Suprapubic skin (tissue), 4 donors: ENCODE data around the genes LENG1 and TNNT1.

DNA sequence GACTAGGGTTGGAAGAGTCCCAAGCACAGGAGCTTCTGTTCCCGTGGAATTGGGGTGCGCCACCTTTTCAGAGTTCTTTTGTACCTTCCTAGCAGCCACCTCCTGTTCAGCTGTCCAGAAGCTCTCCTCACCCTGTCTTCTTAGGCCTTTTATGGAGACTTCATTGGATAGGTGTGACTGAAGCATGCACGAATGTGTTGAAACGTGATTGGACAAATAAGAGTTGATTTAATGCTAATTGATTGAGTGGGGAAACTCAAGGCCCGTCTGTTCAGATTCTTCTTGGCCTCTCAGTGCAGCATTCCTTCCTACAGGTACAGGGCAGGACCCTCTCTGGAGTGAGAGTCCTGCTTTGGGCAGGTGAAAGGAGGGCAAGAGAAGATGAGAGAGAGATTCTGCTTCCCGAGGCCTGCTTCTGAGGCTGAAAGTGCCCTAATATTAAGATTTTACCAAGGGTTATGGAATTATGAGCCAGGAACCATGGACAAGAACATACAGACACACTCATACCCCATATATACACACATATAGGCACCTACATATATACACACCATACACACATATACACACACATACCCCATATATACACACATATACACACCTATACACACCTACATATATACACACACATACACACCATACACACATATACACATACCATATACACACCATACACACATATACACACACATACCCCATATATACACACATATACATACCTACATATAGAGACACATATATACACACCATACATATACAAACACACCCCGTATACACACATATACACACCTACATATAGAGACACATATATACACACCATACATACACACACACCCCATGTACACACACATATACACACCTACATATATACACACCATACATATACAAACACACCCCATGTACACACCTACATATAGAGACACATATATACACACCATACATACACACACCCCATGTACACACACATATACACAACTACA, 20.6 kb downstream of the ZNF331 start:
- PRO-cap = no peak
- RAMPAGE, long total RNA, 4 experiments = no peak in any of the 4 experiments

- PRO-cap = no peak
- RAMPAGE, long total RNA, 4 experiments = no peak in any of the 4 experiments
These were observed 20.7 kb upstream of the NLRP12 start for GRCh38 chr19:53844886-53845145.

GRCh38 chr19:53851581-53852326, 15.9 kb upstream of the MYADM start:
- PRO-cap = no peak
- RAMPAGE, long total RNA, 4 experiments = no peak in any of the 4 experiments

DNA sequence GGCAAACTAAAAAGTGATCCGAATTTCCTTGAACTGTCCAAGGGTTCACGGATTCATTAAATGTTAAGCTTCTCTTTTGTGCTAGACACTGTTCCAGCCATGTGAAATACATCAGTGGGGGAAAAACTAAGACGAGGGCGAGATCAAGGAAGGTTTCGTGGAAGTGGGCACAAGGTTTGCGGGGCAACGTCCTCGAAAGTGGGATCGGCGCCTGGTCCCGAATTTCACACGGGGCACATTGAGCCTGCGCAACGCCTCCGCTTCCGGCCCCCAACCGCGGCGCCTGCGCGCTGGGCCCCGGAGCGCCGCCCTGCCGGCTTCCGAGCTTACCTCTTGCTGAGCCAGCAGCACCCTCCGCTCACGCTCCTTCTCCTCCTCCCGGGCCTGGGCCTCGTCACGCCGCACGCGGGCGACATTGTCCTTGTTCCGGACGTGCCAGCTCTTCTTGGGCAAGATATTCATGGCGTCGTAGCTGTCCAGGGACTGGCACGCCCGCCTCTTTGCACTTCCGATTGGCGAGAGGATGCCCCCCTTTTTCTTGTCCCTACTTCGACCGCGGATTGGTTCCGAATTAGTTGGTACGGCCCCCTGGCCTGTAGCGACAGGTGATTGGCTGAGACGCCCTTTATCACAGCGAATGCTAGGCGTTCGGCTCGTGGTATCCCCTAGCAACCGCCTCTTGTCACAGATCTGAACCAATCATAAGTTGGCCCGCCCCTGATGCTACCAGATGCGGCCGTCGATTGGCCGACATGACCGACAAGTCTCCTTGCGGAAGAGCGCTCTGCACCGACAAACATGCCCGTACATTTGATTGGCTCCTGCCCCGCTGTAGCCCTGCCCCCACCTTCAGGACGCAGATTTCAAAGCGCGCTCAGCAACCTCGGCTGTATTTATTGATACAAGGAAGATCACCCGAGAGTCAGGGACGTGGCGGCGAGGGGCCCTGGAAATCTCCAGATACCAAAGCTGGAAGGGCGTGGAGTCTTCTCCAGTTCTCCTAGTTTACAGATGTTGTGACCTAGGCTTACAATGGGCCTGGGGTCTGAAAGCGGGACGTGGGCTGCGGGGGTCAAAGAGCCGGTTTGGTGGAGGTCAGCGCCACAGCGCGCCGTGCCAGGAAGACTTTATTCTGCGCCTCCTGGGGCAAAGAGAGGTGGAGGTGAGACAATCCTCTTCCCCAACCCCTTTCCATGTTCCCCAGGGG, at the start of gene LENG1:
TSS of gene LENG1 (minus strand) at position 488 of the 1,207 bp plus-strand sequence.
- PRO-cap = unidirectional peak, minus-strand start at position 485 of the sequence; unidirectional peak, plus-strand start at position 859 of the sequence; unidirectional peak, plus-strand start at position 904 of the sequence
- RAMPAGE, long total RNA, 4 experiments = start-site peak on the minus strand in 4 of 4 experiments, centred at positions 468 to 495 of the sequence, 46 to 220 reads per replicate

DNA sequence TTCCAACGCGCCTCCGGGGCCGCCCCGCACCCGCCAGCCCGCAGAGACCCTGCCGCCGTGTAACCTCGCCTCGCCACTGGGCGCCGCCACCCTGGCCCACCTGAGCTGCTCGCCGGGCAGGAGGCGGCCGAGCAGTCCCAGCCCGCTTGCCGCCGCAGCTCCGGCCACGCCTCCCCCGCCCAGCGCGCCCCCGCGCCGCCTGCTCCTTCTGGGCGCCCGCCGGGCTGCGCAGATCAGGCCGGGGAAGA, 218 bp downstream of the MBOAT7 start:
- PRO-cap = bidirectional peak, plus-strand start at position 231 of the sequence, minus-strand start at position 78 of the sequence
- RAMPAGE, long total RNA, 4 experiments = no peak in any of the 4 experiments

DNA sequence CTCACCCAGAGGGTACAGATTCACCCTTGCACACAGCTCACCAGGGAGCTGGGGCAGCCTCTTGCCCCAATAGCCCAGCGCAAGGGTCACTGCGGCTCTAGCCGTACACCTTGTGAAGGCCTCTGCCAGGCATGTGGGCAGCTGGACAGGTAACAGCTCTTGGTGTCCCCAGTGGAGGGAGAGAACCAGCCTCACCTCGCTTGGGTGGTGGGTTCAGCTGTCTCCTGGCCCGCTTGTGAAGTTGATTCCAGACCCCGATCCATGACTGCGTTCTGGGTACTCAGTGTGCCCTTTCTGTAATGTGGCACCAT, 5.9 kb downstream of the RPS9 start:
- PRO-cap = no peak
- RAMPAGE, long total RNA, 4 experiments = no peak in any of the 4 experiments

DNA sequence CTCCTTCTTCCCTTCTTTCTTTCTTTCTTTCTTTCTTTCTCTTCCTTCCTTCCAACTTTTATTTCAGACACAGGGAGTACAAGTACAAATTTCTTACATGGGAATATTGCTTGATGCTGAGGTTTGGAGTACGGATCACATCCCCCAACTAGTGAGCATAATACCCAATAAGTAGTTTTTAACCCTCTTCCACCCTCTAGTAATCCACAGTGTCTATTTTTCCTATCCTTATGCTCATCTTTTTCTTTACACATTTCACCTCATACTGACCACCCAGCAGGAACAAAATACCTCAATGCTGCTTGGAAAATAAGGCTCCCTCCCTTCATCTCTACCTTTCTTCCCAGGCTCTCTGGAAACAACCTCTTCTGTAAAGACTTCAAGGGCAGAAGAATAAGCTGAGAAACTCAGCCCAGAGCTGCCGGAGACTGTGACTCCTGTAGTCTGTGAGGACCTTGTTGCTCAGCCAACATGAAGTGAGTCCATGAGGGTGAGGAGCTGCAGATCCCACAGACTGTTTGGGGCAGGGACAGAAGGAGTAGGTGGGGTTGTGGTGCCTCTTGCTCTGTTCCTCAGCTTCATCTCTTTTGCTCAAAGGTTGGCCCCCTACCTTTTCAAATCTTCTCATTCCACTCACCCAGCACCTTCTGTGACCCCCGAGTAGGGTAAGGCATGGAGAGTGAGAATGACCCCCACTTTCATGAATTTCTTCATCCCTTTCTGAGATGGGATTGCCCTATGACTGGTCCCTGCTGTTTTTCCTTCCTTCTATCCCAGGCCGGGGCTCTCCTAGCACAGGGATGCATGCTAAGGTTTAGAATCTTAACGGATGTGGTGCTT, 7.9 kb downstream of the LILRA5 start:
- PRO-cap = no peak
- RAMPAGE, long total RNA, 4 experiments = no peak in any of the 4 experiments

DNA sequence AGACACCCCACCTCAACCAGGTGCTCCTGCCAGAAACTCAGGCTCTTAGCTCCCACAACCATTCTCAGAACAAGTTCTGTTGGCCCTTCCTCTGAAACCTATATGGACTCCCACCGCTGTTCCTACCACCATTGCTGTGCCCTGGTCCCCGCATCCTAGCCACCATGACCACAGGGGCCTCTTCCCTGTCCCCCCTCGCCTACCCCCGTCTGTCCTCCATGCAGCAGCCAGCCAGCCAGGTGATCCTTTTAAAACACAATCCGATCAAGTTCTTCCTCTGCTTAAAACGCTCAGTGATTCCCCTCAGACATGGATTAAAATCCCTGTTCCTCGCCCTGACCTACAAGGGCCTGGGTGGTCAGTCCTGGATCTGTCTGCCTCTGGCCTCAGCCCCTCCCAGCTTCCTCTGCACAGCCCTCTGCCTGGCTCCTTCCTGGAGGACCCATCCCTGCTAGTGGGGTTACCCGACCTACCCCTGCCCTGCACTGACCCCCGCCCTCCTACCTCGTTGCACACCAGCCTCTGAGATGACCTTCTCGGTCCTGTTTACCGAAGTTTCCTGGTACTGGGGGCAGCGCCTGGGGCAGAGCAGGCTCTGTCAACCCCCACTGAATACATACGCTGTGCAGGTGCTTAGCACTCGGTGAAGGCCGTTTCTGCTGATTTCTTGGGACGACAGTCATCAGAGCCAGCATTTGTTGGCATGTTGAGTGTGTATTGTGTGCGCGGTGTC, 14.8 kb upstream of the LENG8 start:
- PRO-cap = no peak
- RAMPAGE, long total RNA, 4 experiments = no peak in any of the 4 experiments

DNA sequence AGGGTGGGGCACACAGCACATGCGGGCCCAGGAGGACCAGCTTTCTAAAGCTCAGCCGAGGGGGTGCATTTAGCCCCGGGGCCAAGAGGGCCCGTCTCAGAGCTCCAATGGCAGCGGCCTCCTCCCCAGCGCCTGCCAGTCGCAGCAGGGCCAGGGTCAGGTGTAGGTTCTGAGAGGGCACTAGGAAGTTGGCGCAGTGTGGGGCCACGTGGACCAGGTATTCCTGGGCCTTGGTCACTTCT, 1.3 kb downstream of the LENG9 start:
- PRO-cap = no peak
- RAMPAGE, long total RNA, 4 experiments = no peak in any of the 4 experiments

GRCh38 chr19:54561664-54562358, 11.8 kb upstream of the LILRA2 start:
- PRO-cap = no peak
- RAMPAGE, long total RNA, 4 experiments = no peak in any of the 4 experiments

DNA sequence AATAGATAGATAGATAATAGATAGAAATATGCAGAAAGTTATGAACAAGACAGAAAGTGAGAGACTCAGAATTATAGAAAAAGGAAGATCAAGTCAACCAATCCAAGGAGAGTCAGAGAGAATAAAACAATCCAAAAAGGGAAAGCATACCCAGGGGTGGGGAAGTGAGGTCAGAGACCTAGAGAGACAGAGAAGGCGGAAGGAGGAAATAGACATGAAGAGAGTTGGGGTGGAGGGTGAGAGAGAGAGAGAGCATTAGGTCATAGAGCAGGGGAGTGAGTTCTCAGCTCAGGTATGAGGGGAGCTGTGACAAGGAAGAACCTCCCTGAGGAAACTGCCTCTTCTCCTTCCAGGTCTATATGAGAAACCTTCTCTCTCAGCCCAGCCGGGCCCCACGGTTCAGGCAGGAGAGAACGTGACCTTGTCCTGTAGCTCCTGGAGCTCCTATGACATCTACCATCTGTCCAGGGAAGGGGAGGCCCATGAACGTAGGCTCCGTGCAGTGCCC, 5.1 kb downstream of the KIR3DL2 start:
- PRO-cap = no peak
- RAMPAGE, long total RNA, 4 experiments = no peak in any of the 4 experiments

DNA sequence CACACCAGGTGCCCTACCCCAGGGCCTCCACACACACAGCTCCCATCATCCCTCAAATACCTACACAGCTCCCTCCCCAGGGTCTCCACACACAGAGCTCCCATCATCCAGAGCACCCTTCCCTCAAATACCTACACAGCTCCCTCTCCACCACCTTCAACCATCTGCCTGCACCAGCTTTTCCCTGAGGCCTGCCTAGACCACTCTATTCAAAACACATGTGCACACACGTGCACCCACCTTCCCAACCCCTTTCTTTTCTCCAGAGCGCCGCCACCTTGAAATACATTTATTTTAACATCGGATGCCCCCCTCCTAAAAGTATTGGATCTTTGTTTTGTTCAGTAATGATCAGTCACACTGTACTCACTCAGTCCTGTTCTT, 14.0 kb downstream of the EPS8L1 start:
- PRO-cap = no peak
- RAMPAGE, long total RNA, 4 experiments = no peak in any of the 4 experiments

GRCh38 chr19:55115356-55115940, 2.0 kb downstream of the PPP1R12C start:
- PRO-cap = no peak
- RAMPAGE, long total RNA, 4 experiments = no peak in any of the 4 experiments

- PRO-cap = no peak
- RAMPAGE, long total RNA, 4 experiments = no peak in any of the 4 experiments
These were observed 1.6 kb downstream of the TNNT1 start for GRCh38 chr19:55147407-55147733.

- PRO-cap = no peak
- RAMPAGE, long total RNA, 4 experiments = no peak in any of the 4 experiments
These were observed at the start of gene TNNT1 for GRCh38 chr19:55148882-55149491. TSS of gene TNNT1 (minus strand) at chr19:55149206.

DNA sequence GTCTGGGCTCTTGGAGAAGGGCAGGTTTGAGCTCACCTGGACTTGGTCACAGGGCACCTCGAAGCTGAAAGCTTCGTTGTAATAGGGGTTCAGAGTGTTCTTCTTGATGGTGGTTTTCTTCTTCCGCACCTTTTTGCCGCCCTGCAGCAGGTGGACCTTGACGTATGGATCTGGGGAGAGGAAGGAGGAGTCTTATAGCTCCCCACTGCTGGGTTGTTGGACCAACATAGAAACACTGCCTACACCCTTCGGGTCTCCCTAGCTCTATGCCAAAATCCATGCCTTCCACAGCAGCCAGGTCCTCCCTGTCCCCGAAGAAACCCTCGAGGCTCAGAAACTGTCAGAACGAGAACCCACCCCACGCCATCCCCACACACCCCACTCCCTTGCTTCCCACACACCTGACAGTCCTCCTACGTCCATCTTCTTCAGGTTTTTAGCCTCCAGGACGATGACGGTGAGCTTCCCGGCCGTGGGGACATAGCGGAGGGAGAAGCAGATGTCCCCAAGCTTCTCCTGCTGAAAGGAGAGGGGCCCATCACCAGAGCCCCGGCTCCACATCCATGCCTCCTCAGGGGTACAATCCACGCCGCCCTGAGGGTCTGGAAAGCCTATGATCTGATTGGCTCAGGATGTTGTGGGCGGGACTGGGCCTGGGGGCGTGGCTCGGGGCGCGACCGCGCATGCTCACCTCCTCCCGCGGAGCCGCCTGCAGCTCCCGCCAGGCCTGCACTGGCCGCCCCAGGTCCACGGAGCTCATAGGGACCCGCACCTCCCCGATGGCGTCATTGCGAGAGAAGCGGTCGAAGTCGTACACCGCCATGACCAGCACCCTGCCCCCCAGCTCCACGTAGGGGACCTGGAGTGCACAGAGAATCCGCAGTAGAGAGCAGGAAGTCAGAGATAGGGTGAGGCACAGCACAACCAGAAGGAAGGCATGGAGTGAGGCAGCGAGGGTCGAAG, 5.3 kb downstream of the SYT5 start:
- PRO-cap = no peak
- RAMPAGE, long total RNA, 4 experiments = no peak in any of the 4 experiments

DNA sequence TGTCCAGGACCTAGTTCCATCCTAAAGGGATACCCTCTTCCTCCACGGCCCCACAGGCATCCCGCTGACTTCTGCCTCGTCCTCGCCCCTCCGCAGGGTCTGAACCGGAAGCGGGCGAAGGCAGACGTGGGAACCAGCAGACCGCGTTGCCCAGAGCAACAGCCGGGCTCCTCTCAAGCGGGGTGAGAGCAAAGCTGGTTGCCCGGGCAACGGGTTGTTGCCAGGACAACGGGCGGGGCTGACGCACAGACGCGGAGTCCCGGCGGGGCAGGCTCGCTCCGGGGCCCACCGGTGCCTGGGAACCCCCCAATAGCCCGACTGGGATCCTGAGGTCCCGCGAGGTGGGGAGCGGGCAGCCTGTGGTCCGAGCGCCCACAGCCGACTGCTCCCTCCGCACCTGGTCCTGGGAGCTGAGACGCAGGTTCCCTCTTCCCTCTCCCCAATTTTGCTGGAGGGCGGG, 811 bp downstream of the SYT5 start:
- PRO-cap = no peak
- RAMPAGE, long total RNA, 4 experiments = no peak in any of the 4 experiments

DNA sequence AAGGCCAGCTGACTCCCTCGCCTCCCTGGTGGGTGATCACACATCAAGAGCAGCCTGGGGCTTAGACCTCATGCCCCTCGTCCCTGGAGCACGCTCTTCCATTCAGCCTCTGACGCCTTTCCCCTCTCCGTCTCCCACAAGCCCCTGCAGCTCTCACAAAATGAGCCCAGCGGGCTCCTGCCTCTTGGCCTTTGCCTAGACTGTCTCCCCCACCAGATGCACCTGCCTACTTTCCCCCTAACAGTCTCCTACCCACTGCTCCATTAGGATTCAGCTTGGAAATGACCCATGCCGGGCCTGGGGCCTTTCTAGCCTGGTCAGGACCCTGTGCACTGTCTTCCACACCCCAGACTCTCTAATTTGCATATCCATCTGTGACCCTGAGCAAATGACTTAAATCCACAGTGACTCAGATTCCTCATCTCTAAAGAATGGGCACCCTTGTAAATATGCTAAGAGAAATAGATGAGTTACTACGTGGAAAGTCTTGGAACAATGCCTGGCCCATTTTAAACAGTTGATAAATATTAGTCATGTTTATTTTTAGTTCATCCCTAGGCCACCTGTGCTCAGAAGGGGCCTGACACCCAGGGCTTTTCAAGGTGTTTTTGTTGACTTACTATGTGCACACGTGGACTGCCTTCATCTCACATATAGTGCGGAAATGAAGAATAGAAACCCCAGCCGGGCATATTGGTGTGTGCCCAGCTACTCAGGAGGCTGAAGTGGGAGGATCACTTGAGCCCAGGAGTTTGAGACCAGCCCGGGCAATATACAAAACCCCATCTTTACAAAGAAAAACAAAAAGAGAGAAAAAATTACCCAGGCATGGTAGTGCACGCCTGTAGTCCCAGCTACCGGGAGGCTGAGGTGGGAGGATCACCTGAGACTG, 739 bp upstream of the PTPRH start:
- PRO-cap = no peak
- RAMPAGE, long total RNA, 4 experiments = no peak in any of the 4 experiments

- PRO-cap = no peak
- RAMPAGE, long total RNA, 4 experiments = no peak in any of the 4 experiments
These were observed 12.9 kb downstream of the PPP6R1 start for GRCh38 chr19:55245972-55246222.

DNA sequence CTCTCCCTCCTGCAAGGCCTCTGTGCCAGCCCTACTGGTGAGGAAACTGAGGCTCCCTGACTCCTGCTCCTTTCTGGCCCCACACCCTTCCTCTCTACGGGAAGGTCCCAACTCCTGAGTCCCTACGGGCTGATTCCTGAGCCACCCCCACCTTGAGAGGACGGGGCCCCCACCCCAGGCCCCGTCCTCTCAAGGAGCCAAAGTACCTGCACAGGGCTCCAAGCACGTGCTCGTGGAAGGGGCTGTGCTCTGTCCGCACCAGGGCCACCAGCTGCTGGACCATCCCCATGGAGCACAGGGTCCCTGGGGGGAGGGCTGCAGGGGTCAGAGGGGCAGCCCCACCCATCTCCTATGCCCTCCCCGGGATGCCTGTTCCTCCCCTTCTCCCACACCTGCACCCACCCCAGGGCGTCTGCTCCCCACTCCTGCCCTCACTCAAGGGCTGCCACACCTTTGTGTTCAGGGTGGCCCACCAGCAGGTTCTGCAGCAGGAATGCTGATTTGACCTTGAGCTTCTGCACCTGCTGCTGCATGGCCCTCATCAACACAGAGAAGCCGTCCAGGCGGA, 6.9 kb upstream of the PPP6R1 start:
- PRO-cap = no peak
- RAMPAGE, long total RNA, 4 experiments = no peak in any of the 4 experiments